LUHMES (cell line): ENCODE measurements around a stretch of chr9.

GRCh38 chr9:37198208-37198836 is 77.9 kb downstream of the ZCCHC7 start:
- PRO-cap, result no peak

DNA sequence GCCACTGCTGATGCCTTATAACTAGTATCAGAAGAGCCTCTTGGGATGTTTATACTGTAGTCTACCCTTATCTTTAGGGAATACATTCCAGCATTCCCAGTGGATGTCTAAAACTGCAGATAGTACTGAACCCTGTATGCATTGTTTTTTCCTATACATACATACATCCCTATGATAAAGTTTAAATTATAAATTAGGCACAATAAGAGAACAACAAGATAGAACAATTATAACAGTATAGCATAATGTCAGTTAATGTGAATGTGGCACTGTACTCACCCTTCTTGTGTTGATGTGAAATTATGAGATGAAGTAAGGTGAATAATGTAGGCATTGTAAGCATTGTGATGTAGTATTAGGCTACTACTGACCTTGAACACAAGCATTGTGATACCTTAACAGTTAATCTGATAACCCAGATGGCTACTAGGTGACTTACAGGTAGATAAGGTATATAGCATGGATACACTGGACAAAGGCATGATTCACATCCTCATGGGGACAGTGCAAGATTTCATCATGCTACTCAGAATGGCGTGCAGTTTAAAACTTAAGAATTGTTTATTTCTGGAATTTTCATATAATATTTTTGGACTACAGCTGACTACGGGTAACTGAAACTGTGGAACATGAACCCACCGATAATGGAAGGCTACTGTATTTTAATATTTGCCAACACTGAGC is 134.7 kb downstream of the ZCCHC7 start:
- PRO-cap, result no peak

DNA sequence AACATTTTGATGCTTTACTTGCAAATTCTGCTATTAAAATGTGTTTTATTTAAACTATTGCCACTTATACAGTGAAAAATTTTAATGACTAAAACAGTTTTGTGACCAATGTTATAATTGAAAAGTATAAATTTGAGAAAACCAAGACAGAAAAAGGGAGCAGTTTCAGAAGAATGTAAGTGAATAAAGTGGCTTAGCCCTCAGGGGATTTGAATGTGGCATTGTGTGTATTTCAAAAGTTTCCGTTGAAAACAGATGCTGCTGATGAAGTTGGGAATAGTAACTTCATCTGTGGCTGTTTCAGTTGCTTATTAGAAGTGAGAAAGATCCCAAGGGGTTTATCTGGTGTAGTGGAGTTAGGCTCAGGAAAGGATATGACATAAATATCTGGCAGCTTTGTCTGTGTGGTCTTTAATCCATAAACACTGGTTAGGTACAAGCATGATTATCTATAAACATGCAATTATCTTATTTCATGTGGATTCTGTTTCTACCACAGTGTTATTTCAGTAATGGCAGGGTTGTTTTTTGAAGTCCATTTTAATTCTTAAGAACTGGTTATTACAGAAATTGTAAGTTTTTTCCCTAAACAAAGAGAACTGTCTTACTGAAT is 128.4 kb upstream of the GRHPR start:
- PRO-cap, result no peak

DNA sequence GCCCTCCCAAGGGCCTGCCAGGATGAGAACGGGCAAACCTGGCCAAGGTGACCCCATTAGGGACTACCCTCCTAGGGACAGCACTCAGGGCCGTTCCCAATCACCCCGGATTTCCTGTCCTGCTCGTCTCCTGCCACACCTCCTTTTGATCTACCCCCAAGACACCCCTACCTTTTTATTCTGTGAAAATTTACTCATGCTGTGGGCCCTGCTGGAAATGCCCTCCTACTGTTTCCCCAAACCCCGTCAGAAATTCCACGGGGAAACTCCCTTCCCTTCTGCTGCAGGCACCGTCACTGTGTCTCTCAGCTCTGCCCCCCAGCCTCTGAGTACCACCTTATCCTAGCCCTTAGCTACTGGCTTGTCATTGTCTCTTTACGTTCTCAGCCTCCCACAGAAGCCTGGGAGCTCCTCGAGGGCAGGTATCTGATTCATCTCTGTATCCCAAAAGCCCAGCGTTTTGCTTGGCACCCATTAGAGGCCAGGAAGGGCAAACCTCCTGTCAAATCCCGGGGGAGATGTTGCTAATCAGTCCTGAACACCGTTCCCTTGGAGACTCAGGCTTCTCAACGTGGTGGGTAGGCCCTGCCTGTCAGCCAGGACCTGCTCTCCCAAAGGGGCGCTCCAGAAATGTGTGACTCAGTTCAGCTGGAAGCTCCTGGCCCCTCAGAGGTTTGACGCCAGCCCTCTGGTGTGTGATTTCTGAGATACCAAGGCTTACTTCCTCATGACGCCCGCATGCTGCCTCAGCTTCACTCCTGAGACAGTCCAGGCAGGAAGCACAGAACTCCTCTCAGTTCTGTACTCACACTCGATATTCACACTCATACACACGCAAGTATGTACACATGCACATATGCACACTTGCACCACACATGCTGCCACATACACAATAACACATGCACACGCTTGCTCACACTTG is 50.7 kb upstream of the GRHPR start:
- PRO-cap, result no peak

- PRO-cap, result no peak
Observed at GRCh38 chr9:37424117-37424510, 1.6 kb downstream of the GRHPR start.

GRCh38 chr9:37508095-37509070 is 22.6 kb downstream of the POLR1E start:
- PRO-cap, result no peak

- PRO-cap, result no peak
Observed at GRCh38 chr9:37780153-37780972, 4.5 kb downstream of the EXOSC3 start.

DNA sequence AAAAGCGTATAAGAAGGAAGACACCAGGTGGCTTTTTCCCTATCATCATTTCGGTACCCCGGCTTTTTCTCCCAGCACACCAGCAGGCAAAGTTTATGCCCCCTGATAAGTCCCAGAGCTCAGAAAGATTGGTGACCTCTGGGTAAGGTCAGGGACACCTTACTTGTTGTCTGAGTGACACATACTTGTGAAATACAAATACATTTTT is 4.6 kb upstream of the SLC25A51 start:
- PRO-cap, result no peak

- PRO-cap, result no peak
Observed at GRCh38 chr9:37913500-37914114, 9.7 kb upstream of the SLC25A51 start.

DNA sequence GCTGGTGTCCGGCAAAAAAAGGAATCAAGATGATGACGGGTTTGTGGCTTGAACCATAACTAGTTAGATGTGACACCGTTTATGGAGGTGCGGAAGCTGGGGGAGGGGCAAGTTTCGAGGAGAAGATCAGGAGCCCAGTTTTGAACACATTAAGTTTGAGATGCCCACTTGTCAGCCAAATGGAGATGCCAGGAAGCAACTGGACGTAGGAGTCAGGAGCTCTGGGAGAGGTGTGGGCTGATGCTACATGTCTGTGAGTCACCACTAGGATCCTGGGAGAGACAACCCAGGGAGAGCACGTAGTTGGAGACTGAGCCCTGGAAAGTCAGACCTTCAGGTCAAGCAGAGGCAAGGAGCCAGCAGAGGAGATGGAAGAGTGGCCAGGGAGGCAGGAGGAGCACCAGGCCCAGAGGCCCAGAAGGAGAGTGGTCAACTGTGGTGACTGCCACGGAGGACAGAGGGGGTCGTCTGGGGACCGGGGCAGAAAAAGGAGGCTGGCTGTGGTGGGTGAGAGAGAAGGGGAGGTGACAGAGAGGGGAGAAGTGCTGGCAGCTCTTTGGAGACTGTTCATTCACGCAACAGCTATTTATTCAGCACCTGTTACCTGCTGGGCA is 48.9 kb upstream of the SLC25A51 start:
- PRO-cap, result no peak

GRCh38 chr9:38010539-38010890 is 58.5 kb downstream of the SHB start:
- PRO-cap, result no peak

DNA sequence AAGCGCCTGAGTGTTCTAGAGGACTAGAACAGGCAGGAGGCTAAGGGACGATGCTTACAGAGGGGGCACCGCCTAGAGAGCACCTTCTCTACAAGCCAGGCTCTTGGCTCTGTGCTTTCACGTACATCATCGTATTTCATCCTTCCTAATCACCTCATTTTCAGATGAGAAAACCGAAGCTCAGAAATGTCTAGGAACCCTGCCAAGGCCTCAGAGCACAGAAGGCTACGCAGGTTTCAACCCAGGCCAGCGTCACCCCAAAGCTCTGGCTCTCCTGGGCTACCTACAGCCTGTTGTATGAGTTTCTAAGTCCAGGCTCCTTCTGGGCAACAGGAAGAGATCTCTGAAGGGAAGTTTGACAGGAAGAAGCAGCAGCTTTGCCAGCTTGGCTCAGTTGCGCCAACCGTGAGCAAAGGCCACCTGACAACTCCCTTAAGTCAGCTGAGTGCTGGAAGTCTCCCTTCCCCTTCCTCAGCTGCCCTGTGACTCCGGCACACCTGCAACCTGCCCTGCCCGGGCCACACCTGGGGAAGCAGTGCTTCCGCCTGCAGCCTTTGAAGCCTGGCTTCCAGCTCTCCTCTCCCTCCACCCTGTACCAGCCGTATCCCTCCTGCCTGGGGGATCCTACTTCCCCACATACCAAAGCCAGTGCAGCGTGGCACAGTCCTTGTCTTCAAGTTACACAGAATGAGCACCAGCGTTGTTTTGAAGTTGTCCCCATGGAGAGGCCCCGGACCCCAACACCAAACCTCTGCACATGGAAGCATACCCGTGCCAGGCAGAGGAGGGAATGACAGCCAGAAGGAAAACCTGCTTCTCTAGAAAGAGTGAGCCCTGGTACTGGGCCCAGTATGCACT is 36.7 kb downstream of the SHB start:
- PRO-cap, result no peak

DNA sequence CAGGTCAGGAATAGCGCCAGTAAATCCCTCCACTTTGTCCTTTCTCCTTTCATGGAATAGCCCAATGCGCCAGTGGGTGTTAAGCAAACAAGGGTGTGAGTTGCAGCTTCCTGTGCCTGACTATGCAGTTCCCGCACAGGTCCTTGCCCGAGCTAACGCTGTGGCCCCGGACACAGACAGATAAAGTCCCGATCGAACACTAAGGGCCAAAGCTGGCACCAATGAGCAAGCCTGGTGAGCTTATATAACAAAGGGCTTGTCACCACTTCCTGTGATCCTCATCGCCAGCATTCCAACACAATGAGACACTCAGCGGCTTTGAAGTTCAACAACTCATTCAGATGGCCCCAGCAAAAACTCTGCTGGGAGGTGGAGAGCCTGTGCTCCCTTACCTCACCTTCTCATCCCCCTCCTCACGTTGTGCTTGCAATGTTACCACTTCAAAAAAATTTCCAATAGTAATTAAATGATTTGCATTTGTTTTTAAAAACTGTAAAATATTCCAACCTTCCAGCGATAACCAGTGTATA is 21.3 kb downstream of the SHB start:
- PRO-cap, result no peak

DNA sequence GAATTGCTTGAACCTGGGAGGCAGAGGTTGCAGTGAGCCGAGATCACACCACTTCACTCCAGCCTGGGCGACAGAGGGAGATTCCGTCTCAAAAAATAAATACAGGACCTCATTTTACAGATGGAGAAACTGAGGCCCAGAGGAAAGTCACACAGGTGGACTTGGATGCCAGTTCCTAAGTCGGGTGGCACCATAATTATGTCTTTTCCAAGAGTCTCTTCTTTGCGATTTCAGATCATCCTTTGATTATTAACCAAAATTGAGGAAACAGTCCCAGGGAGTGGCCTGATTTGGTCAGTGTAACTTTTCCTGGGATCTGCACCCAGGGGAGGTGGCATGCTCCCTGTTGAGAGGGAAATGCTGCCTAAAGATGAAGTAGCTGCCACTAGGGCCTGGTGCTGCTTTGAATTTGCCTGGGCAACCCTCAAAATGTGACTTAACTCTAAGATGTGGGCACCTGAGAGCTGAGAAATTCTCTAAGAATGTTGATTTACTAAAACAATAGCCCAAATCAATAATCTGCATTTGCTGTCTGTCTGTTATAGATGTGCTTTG is 1.3 kb upstream of the SHB start:
- PRO-cap, result no peak

- PRO-cap, result no peak
Observed at GRCh38 chr9:38434729-38435220, 10.5 kb upstream of the IGFBPL1 start.

- PRO-cap, result no peak
Observed at GRCh38 chr9:40578035-40578546, 550.4 kb downstream of the FOXD4L6 start.

GRCh38 chr9:40938965-40940030 is 189.2 kb downstream of the FOXD4L6 start:
- PRO-cap, result no peak

DNA sequence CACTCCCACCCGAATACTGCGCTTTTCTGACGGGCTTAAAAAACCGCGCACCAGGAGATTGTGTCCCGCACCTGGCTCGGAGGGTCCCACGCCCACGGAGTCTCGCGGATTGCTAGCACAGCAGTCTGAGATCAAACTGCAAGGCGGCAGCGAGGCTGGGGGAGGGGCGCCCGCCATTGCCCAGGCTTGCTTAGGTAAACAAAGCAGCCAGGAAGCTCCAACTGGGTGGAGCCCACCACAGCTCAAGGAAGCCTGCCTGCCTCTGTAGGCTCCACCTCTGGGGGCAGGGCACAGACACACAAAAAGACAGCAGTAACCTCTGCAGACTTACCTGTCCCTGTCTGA is 21.7 kb upstream of the FOXD4L6 start:
- PRO-cap, result no peak

GRCh38 chr9:41357644-41358164 is 168.6 kb upstream of the ZNG1F start:
- PRO-cap, result no peak

DNA sequence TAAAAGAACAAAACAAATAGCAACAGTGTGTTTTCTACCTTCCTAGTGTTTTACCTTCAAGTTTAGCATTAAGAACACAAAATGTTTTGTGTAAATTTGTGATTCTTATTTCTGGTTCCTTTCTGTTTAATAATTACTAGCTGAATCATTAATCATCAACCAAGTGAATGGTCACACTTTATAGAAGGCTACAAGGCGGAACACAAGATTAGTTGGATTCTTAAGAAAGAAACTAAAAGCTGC is 456.1 kb downstream of the CNTNAP3B start:
- PRO-cap, result no peak